Cerebral cortex (tissue), 2 donors: ENCODE data around the gene MAPK7.

GRCh38 chr17:19378359-19378668 lies at the start of gene MAPK7:
Gene MAPK7, plus strand, starts transcription at chr17:19378498.
- PRO-cap, 2 experiments, result peak in 1 of 2 experiments; most common plus-strand start chr17:19378479 (in 1)

GRCh38 chr17:19539600-19540333 lies 6.1 kb downstream of the SLC47A1 start:
- PRO-cap, 2 experiments, result no peak in any of the 2 experiments

DNA sequence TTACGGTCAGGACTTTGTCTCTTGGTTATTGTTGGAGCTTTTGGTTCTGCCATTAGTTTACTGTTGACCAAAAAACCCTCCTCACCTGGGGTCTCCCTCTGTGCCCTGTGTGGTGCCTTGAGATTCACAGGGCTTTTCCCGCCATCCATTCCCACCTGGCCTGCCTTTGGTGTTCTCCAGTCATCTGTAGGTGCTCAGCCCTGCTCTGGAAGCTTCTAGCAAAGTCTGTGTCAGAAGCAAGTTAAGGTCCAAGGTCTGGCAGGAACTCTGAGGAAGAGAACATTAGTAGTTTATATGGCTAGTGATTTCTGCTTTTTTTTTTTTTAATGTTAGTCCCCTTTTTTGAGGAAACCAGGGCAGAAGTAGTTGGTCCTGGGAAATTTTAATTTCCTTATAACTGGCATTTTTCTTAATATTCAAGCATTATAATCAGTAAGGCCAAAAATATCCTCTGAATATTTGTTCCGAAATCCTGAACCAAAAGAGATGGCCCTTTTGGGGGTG lies 37.2 kb downstream of the SLC47A1 start:
- PRO-cap, 2 experiments, result no peak in any of the 2 experiments

- PRO-cap, 2 experiments, result peak in 1 of 2 experiments; most common plus-strand start chr17:19648044 (in 1); most common minus-strand start chr17:19647988 (in 1)
Measured at GRCh38 chr17:19647852-19648690, 480 bp upstream of the ALDH3A2 start.

- PRO-cap, 2 experiments, result peak in 1 of 2 experiments; most common plus-strand start chr17:19724693 (in 1); most common minus-strand start chr17:19724562 (in 1)
Measured at GRCh38 chr17:19724454-19725333, 8.3 kb upstream of the SLC47A2 start.

DNA sequence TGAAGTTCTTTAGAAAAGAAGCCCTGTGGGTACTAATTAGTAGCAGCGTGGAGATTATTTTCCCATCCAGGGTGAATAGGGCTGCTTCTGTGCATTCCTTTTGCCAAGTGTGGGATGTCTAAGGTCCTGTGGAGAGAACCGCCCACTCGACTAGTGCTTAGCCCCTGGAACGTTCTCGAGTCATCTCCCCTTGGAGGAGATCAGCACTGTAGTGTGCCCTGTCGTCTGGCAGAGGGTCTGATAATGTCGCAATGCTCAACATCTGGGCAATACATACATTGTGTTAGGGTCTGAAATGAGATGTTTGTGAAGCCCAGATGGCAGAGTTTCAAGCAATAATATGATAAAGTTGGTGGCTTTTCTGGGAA lies 64.8 kb downstream of the SPECC1 start:
- PRO-cap, 2 experiments, result no peak in any of the 2 experiments

- PRO-cap, 2 experiments, result peak in 1 of 2 experiments; most common plus-strand start chr17:20087028 (in 1); most common minus-strand start chr17:20086813 (in 1)
Measured at GRCh38 chr17:20086357-20087127, 77.4 kb downstream of the SPECC1 start.

DNA sequence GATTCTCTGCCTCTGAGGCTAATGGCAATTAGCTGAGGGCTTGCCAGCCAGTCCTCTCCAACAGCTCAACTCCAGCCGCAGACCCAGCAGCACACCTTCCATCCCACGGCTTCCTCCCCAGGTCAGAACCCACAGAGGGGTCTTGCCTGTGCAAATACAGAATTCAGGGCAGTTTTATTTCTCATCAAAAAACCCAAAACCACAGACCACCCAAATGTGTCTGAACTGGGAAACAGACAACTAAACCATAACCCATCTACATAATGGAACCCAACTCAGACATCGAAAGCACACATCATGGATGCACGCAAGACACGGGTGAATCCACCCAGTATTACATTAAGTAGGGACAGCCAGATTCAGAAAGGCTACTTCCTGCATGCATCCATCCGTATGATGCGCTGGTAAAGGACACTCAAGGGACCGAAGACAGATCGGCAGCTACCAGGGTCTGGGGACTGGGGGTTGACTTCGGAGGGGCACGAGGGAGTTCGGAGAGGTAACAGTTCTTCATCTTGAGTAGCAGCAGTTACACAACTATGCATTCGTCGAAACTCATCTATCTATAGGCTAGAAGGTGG lies 26.4 kb downstream of the USP22 start:
- PRO-cap, 2 experiments, result no peak in any of the 2 experiments

GRCh38 chr17:21020030-21020614 lies 22.7 kb downstream of the USP22 start:
- PRO-cap, 2 experiments, result no peak in any of the 2 experiments

DNA sequence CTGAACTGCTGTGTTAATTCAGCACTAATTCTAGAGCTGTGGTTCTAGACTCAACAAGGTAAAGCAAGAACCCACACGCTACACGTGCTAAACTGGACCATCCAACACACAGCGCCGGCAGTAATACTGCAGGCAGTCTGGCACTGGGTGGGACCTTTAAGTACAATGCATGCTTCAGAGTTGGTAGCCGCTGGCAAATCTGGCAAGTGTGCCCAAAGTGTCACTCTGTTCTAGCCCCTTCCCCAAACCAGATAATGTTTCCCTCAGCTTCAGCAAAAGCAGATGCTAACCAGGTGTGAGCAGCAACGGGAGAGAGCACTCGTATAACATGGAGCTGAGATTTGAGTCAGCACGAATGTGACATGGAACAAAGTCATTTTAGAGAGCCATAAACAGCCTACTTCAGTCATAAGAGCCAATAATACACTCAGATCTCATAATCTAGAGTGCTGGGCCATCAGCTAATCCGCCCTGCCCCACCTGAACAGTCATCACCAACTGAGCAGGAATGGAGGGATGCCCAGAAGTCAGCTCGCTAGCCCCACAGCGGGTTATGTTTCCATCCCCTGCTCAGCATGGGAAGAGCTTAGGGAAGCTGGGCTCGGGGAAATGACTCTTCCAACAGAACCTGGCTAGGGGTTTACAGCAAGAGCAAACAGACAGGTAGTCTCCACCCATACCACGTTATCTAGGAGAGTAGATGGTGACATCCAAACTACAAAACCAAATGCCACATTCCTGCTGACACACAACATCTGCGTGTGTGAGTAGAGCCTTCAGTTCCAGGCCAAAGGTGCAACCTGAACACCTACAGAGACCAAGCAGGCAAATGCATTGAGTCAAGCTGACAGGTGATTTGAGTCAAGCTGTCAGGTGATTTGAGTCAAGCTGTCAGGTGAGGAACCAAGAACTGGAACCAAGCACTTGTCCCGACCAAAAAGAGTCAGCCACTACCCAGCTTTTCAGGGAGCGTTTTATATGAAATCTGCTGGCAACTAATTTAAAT lies 2.2 kb downstream of the TMEM11 start:
- PRO-cap, 2 experiments, result no peak in any of the 2 experiments

GRCh38 chr17:21213177-21214065 lies 540 bp downstream of the TMEM11 start:
- PRO-cap, 2 experiments, result peak in 1 of 2 experiments; most common minus-strand start chr17:21213839 (in 1)

DNA sequence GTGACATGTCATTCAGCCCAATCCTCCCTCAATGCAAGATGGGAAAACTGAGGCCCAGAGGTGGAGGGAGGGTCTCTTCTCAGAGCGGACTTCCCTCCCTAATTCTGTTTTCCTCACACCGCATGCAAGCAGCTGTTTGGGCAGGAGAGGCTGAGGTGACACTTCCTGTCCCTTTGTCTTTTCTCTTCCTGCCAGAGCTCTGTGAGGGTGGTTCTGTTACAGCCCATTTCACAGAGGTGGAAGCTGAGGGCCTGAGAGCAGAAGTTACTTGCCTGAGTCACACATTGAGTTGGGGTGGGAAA lies 14.9 kb upstream of the NATD1 start:
- PRO-cap, 2 experiments, result no peak in any of the 2 experiments

DNA sequence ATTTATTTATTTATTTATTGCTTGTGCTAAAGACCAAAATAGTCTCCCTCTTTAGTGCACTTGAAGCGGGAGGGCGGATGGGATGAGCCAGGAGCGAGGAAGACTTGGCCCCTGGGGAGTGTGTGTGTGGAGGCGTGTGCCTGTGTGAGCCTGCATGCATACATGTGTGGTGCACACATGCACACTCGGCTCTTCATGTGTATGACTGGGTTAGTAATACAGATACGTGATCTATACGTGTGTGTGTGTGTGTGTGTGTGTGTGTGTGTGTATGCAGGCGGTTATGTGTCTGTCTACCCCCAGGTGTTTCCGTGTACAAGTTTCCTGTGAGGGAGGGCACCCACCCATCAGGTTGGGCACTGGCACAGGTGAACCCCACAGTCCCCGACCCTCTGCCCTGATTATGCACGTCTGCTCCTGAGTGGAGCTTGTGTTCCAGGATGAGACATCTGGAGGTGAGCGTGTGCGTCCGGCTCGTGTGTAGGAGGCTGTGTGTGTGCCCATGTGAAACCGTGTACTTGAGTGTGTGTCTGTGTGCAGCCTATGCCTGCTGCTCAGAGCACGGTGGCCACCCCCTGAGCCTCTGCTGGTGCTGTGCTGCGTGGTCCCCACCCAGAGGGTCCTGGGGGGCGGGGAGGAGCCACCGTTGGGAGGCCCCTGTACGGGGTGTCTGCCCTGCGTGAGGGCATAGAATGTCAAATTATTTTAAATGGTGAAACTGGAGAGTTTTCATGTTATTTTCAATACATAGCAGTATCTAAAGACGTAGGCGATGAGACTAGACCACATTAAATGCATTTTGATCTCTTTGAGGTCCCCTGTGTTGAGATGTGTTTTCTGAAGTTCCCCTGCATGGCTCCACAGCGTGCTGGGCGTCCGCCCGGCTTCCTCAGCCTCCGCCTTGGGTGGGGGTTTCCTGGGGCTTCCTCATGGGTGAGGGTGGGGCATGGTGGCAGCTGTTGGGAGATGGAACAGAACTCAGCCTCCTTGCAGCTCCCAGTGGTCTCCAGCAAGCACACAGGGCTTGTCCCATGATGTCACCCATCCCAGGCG lies 43.2 kb downstream of the KCNJ12 start:
- PRO-cap, 2 experiments, result no peak in any of the 2 experiments

DNA sequence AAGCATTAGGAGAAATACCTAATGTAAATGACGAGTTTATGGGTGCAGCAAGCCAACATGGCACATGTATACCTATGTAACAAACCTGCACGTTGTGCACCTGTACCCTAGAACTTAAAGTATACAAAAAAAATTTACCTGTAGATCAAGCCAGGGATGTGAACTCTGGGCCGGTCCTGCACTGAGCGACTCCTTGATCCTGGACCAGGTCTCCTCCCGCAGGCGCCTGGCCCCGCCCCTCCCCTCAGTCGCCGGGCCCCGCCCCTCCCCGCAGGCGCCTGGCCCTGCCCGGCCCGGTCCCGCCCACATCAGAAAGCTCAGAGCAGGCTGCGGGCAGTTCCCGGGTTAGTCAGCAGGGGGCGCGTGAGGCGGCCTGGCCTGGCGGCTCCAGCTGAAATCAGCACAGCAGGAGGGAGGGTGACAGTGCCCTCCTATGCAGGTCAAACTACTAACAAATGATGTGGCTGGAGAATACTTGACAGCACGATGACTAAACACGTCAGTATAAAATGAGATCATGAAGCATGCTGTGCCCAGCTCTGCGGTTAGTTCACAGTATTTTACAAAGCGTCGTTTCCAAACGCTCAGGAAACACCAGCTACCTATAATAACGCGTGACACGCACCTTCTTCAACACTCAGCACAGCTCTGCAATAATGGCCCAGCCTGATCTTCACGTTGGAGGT lies 80.8 kb downstream of the KCNJ12 start:
- PRO-cap, 2 experiments, result no peak in any of the 2 experiments

GRCh38 chr17:21612796-21613289 lies 79.5 kb upstream of the KCNJ18 start:
- PRO-cap, 2 experiments, result no peak in any of the 2 experiments

GRCh38 chr17:22435263-22435763 lies 743.0 kb downstream of the KCNJ18 start:
- PRO-cap, 2 experiments, result no peak in any of the 2 experiments

DNA sequence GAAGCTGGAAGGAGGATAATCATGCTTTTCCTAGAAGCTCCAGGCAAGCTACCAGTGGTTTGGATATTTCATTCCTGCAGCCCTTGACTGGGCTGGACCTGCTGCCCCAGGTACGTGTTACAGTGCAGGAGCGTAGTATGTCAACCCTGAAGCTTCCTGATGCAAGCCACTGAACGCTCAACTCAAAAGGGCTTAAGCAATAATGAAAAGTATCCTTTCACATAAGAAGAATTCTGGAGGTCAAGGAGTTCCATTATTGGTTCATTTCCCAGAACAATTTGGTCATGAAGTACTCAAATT lies 37.8 kb upstream of the WSB1 start:
- PRO-cap, 2 experiments, result no peak in any of the 2 experiments

DNA sequence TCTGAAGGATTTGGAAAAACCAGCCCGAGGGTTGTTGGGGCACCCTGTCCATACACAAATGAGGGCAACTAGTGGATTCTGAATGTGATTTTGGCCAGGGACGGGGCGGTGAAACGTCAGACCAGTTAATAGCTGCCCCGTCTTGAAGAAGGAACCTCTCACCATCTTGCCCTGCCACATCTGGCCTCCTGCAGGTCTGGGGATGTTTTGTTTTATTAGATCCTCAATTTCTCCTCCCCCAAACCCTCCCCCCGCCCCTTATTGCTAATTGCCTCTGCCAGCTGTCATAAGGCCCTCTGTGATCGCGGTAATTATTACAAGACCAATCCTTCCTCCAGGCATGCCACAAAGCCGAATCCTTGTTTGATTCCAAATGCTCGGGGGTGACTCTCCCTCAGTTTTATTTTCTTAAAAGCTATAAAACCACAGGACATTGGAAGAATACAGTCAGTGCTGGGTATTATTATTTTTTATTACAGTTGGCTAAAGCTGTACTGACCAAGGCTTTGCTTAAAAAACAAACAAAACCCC lies 1.5 kb downstream of the KSR1 start:
- PRO-cap, 2 experiments, result peak in 1 of 2 experiments; most common minus-strand start position 188 of the sequence (in 1)

DNA sequence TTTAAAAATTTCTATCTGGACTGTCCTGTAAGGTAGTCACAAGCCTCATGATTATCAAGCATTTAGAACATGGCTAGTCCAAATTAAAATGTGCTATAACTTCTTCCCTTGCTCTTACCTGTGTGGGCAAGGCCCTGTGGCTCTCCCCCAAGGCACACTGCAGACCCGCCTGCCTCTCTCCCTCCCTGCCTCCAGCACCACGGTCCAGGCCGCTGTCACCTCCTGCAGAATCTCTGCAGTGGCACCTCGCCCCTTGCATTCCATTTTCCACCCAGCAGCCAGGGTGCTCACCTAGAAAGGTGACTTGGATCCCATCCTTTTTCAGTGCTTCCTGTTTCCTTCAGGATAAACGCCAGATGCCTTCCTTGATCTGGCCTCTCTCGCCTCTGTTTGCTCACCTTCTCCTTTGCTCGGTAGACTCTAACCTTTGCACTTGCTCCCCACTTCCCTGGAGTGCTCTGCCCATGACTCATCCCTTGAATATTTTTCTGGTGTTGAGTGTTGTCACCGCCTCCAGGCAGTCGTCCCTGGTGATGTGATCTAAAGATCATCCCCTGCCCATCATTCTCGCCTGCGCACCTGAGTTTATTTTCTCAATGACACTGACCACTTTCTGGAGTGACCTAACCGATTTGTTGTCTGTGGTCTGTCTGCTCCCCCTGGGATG lies 79.3 kb upstream of the LGALS9 start:
- PRO-cap, 2 experiments, result no peak in any of the 2 experiments

DNA sequence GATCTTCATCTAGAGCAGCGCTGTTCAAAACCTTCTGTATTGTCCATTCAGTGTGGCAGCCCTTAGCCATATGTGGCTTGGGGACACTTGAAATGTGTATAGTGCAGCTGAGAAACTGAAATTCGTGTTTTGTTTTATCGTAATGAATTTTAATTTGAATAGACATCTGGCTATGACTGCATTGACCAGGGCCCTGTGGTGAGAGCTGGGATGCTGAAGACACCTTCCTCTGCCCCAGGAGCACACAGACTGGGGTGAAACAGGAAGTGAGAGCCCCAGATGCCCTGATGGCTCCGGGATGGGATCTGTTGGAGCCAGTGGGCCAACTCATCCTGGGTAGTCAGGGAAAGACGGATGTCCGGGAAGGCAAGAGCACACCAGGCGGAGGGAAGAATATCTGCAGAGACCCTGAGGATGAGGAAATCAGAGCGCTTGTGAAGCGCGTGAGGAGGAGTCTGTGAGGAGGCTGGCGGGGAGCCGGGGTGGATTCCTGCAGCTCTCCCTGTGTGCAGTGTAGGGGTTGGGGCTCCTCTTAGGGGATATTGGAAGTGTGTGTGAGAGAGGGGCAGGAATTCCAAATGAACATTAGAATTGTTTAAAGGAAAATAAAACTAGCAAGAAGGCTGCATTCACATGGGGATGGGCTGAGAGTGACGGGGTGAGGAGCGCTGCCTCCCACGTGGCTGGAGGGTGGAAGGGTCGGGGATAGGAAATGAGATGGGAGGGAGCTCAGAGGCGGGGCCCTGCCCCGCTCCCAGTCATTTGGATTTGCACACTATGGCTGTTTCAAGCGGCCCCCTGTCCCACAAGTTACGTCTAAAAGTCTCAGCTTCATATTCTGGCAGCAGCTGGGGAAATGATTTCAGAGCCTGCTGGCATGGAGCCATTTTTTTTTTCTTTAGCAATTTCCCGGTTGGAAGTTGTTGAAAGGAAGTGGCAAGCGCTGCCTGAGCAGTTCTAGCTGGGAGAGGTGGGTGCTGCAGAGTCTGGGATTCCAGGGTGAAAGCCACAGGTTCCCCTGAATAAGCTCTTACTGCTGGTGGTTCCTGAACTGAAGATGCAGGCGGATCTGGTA lies 71.3 kb upstream of the LGALS9 start:
- PRO-cap, 2 experiments, result peak in 1 of 2 experiments; most common plus-strand start position 954 of the sequence (in 1); most common minus-strand start position 818 of the sequence (in 1)